Helper T cell (primary cell): ENCODE measurements around a stretch of chr2.

DNA sequence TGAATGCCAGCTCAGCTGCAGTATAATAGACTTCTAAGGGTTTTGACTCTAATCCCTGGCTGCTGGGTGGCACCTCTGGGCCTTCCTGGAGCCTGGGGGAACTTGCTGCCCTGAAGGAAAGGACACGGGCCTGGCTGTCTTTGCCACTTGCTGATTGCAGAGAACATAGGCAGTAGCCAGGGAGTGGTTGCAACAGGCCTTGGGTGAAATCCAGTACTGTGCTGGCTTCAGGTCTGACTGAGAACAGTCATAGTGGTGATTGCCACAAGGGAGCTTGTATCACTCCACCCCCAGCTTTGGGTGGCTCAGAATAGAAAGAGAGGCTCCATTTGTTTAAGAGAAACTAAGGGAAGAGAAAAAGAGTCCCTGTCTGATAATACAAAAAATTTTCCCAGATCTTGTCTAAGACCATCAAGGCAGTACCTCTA, 36.8 kb upstream of the CYTIP start:
- PRO-cap, 2 experiments: no peak in any of the 2 experiments

DNA sequence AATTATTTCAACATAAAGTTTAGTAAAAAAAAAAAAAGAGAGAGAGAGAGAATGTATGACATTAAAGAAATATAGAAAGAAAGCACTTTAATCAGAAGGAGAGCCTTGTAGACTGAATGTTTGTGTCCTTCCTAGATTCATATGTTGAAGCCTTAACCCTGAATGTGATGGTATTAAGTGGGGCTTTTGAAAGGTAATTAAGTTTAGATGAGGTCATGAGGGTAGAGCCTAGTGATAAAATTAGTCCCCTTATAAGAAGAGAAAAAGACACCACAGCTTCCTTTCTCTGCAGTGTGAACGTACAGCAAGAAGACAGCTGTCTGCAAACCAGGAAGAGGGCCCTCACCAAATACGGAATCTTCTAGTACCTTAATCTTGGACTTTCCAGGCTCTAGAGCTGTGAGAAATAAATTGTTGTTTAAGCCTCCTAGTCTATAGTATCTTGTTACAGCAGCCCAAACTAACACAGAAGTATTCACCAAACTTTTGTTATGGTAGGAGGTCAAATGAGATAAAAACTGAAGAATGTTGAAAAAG, 57.1 kb upstream of the CYTIP start:
- PRO-cap, 2 experiments: peak in 1 of 2 experiments; most common plus-strand start position 278 of the sequence (in 1)

DNA sequence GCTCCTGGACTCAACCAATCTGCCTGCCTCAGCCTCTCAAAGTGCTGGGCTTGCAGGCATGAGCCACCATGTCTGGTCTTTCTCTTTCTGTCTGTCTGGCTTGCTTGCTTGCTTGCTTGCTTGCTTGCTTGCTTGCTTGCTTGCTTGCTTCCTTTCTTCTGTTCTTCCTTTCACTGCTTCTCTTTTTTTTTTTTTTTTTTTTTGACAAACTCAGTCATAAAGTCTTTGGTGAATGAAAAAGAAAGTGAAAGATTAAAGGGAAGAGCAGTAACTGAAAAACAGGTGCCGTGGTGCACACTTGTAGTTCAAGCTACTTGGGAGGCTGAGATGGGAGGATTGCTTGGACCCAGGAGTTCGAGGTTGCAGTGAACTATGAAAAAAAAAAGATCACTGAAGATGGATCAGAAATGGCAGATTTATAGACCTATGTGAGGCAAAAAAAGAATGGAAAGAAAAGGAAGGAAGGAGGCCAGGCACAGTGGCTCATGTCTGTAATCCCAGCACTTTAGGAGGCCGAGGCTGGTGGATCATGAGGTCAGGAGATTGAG, 21.6 kb upstream of the ACVR1 start:
- PRO-cap, 2 experiments: peak in 2 of 2 experiments; most common plus-strand start position 297 of the sequence (in 2); most common minus-strand start position 89 of the sequence (in 2)

DNA sequence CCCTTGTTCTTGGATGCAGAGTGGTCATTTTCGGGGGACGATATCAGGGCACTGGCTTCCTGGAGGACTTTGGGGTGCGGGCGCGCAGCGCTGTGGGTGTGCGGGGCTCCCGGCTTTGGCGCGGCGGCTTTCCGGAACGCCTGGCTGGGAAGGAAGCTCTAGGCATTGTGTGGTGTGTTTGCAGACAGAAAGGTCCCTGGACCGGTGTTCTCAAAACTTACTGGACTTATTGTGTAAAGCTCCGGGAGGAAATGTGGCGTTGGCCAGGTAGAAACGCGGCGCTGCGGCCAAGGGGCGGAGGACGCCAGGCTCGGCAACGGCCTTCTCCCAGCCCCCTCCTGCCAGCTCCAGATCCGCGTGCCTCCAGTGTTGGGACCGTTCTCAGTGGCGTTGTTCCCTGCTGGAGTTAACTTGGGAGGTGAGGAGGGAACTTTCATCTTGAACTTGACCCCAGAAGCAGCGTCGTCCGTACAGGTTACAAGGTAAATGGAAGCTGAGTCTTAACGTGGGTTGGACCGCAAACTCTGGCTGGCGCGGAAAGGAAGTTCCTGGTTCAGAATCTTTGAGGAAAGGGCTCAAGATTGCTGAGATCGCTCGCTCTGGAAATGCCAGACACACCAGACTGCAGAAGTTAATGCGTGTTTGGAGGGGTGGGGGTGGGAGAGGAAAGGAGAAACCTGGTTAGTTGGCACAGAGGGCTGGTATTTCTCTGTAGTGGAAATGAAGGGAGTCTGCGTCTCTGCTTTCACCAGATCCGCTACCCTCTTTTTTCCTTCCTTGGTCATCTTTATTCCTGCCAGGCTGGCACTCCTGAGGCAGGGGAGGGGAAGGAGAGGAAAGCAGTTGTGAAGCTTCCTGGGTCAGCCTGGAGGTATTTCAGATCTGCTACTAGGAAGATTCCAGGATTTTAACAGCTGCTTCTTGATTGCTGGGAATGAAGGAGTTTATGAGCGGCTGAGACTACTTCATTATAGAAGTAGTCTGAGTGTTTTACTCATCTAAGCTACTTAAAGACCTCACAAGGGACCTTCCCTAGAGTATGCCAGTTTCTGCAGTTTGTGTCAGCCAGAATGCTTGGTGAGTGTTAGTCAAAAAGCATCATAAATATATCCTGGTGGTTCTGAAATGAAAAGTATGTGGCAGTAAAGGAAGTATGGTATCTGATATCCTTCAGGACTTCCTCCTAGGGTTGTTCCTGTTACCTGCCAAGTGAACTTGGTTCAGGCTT, 1.5 kb downstream of the TANC1 start:
- PRO-cap, 2 experiments: no peak in any of the 2 experiments

DNA sequence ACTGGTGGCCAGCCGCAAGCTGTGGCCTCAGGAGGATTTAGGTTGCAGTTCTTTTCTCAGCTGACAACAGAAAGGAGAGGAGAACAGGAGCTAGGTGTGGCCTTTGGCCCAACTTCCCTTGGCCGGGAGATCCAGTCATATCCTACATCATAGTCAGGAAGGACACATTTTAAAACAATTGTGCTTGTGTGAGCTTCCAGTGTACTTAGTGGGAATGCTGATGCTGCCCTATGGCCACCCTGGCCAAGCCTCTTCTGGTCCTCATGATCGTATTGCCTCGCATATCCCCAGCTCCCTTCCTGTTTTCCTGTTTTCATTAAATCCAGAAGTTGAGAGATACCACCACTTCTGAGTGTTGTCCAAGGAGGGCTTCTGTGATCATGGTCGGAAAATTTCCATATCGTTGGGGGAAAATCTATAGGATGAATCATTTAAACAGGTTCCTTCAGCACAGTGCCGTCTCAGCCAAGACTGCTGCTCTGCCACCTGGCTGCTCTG, 98.0 kb downstream of the WDSUB1 start:
- PRO-cap, 2 experiments: no peak in any of the 2 experiments

DNA sequence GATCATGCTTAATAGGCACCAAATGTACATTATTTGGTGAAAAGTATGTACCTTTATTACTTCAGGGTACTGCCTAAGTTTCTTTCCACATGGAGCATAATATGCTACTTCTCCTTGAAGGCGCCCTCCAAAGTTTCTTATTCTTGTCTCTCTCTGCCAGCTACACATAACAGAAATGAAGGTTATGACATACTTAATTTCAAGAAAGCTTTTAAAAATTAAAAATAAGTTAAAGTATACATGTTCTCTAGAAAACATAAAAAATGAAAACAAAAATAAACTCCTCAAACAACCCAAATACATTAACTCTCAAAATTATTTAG, 141.7 kb upstream of the WDSUB1 start:
- PRO-cap, 2 experiments: no peak in any of the 2 experiments

- PRO-cap, 2 experiments: no peak in any of the 2 experiments
These were observed 146.3 kb upstream of the WDSUB1 start for GRCh38 chr2:159432639-159433361.

GRCh38 chr2:159474696-159475577, 141.4 kb downstream of the BAZ2B start:
- PRO-cap, 2 experiments: no peak in any of the 2 experiments

- PRO-cap, 2 experiments: no peak in any of the 2 experiments
These were observed 1.6 kb downstream of the BAZ2B start for GRCh38 chr2:159614683-159615172.

DNA sequence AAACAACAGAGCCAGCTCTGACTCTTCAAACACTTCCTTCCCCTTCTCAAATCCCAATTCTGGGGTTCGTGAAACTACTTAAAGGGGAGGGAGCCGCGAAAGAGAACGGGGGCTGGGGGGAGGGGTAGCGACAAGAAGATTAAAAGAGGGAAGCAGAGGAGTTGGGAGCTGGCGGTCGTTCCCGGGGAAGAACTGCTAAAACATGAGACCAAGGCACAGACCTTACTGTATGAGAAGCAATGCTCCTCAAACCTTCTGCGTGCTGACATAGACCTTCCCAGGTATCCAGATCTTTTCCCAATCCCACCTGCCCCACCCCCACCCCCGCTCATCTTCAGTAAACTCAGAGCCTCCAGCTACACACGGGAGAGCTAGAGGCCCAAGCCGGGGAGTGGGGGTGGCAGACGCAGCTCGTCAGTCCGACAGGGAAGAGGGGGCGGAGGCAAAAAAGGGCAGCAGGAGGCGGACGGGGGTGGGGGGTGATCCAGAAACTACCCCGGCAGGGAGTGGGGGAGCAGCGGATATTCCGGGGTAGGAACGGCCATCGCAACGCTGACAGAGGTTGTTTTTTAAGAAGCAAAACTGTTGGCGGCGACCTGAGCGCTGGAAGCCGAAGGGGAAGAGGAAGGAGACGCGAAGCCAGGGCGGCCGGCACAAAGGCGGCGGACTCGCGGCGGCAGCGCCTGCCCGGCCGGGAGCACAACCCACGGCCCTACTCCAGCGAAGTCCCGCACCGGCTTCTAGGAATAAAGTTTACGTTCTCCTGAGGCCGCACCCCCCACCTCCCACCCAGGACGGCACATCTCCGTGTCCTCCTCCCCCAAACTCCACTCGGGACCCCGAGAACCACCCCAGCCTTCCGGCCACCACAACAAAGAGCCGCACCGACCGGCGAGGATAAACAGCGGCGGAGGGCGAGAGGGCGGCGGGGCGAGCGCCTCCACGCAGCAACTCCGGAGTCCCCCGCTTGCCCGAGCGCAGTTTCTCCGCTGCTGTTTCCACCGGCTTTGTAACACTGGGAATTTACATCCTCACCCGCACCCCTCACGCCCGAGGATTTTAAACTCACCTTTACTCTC, 836 bp downstream of the BAZ2B start:
- PRO-cap, 2 experiments: peak in 1 of 2 experiments; most common plus-strand start position 142 of the sequence (in 1); most common minus-strand start position 51 of the sequence (in 1)

DNA sequence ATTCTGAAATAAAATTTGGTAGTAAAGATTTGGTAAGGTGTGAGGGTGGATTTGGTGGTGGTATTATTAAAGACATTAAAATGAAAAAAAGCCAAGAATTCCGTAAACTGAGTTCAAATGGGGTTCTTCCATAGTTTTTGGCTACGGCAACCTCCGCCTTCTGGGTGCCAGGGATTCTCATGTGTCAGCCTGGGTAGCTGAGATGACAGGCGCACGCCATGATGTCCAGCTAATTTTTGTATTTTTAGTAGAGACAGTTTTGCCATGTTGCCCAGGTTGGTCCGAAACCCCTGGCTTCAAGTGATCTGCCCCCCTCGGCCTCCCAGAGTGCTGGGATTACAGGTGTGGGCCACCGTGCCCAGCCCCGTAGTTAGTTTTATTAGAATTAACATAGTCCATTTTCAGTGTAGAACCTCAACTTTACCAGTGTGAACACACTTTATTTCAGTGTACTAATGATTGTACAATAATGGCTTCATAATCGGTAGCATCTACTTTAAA, 25.0 kb downstream of the CD302 start:
- PRO-cap, 2 experiments: no peak in any of the 2 experiments

DNA sequence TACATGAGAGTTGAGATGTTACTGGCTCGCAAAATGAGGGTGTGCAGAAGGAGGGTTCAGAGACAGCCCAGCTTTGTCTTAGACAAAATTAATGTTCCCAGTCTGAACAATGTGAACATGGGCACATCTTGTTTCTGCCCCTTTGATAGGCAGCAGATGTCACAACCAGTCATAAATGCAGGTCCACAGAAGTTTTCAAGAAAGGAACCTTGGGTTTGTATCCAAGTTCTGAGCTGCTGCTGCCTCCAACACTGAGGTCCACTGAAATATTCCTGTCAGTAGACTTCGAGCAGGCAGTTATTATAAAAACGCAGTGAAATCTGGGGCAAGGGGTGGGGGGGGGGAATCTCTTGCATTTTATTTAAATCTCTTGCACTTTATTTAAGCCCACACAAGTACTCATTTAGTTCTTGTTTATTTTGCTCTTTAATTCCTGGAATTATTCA, 1.1 kb downstream of the CD302 start:
- PRO-cap, 2 experiments: no peak in any of the 2 experiments

GRCh38 chr2:160205382-160206222, 5.5 kb upstream of the ITGB6 start:
- PRO-cap, 2 experiments: no peak in any of the 2 experiments

- PRO-cap, 2 experiments: no peak in any of the 2 experiments
These were observed 10.5 kb upstream of the ITGB6 start for GRCh38 chr2:160210528-160211090.

- PRO-cap, 2 experiments: no peak in any of the 2 experiments
These were observed 14.6 kb upstream of the ITGB6 start for GRCh38 chr2:160214600-160215082.

- PRO-cap, 2 experiments: no peak in any of the 2 experiments
These were observed 69.7 kb upstream of the ITGB6 start for GRCh38 chr2:160269817-160270036.

- PRO-cap, 2 experiments: no peak in any of the 2 experiments
These were observed 131.3 kb upstream of the ITGB6 start for GRCh38 chr2:160331327-160331763.

DNA sequence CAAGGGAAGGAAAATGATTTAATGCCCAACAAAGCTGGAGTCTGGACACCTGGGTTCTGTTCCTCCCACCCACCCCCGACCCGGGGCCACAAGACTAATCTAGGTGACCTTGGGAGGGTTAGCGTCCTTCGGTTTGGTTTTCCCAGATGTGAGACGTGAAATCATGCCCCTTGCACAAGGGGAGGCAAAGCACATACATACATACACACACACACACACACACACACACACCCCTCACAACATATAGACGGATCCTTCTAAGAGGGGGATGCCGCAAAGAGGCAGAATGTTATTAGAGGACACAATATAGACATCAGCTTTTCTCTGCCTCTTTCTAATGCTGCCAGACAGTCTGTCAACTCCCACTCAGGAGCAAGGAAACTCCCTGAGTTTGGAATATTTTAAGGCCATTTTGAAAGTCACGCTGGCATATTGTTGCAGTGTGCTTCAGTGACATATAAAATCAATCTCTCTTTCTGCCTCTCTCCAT, 631 bp upstream of the RBMS1 start:
- PRO-cap, 2 experiments: no peak in any of the 2 experiments

GRCh38 chr2:160666064-160667055, 172.8 kb upstream of the RBMS1 start:
- PRO-cap, 2 experiments: no peak in any of the 2 experiments

GRCh38 chr2:161244379-161245234, 63.6 kb upstream of the PSMD14 start:
- PRO-cap, 2 experiments: peak in 2 of 2 experiments; most common plus-strand start chr2:161244739 (in 2); most common minus-strand start chr2:161244632 (in 2)